ENCODE data around the gene PRXL2C.

- PRO-cap = bidirectional peak, plus-strand start at chr9:96655005, minus-strand start at chr9:96655099
These were observed 569 bp downstream of the PRXL2C start for GRCh38 chr9:96654300-96655195.

DNA sequence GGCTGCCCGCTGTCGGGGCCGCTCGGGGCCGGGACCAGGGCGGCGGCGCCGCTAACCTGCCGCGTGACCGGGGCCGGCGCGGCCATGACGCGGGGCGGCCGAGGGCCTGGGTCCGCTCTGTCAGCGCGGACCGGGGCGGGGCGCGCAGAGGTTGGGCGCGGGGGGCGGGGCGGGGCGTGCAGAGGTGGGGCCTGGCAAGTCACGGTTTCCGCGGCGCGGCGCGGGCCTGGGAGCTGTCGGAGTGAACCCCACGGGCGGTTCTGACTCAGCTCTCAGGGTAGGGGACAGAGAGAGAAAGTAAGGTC is at the start of gene PRXL2C:
Gene PRXL2C, minus strand, starts transcription at position 122 of the 305 bp plus-strand sequence.
- PRO-cap = bidirectional peak, plus-strand start at position 211 of the sequence, minus-strand start at position 122 of the sequence

- PRO-cap = no peak
These were observed 20.7 kb upstream of the ZNF782 start for GRCh38 chr9:96874699-96875727.

GRCh38 chr9:97232310-97232930 is 75.0 kb upstream of the CCDC180 start:
- PRO-cap = no peak

- PRO-cap = no peak
These were observed 36.1 kb upstream of the CCDC180 start for GRCh38 chr9:97271307-97271754.

GRCh38 chr9:97327881-97328247 is 20.4 kb downstream of the CCDC180 start:
- PRO-cap = no peak

DNA sequence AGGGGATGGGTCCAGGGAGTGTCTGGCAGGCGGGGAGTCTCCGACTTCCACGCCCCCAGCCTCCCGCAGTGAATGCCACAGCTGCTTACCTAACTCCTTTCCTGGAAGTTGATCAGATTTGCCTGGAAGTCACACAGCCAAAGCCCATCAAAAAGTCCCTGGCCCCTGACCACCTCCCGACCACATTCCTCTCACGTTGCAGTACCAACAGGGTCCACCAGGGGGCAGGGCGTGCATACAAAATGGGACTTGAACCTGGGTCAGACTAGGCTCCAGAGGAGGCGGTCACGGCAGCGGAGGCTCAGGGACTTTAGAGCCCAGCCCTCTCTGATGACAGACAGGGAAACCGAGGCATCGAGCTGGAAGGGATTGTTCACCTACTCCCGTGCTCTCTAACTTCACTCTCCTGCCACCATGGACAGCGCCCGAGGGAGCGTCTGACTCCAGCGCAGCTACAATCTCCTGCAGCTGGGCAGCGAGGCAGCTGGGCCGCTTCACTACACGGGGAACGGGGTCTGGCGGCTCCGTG is 24.9 kb upstream of the TDRD7 start:
- PRO-cap = no peak

DNA sequence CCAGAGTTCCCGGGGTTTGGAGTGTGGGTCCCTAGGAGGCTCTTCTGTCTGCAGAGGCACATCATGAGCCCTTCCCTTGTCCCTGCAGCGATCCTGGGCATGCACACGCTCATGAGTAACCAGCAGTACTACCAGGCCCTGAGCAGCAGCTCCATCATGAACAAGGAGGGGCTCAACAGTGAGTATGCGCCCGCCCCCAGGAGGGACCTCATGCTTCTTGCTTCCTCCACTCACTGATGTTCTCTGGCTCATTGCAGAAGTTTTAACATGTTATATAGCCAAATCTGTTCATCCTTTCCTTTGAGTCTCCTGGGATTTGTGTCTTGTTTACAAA is 61.1 kb downstream of the TMOD1 start:
- PRO-cap = no peak

DNA sequence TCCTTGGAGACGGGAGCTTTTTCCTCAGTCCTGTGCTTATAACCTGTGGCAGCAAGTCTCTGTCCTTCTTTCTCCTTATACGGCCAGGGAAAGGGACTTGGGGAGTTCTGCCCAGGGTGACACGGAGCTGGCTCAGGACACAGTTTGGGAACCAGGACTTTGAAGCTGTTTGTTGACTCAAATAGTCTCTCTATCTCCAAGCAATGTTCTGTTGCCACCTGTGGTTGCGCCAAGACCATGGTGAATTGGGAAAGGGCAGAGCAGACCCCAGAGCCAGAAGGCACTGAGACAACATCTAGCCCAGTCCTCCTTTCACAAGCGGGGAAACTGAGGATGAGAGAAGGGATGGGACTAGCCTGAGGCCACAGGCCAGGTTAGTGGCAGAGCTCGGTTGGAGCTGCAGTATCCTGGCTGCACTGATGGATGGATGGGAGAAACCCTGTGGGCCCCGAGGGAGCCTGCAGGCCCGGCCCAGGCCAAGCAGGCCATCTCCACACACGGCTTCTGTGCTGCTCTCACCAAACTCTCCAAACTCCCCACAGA is 60.4 kb downstream of the TSTD2 start:
- PRO-cap = no peak

- PRO-cap = no peak
These were observed 32.6 kb downstream of the TSTD2 start for GRCh38 chr9:97600537-97601084.

DNA sequence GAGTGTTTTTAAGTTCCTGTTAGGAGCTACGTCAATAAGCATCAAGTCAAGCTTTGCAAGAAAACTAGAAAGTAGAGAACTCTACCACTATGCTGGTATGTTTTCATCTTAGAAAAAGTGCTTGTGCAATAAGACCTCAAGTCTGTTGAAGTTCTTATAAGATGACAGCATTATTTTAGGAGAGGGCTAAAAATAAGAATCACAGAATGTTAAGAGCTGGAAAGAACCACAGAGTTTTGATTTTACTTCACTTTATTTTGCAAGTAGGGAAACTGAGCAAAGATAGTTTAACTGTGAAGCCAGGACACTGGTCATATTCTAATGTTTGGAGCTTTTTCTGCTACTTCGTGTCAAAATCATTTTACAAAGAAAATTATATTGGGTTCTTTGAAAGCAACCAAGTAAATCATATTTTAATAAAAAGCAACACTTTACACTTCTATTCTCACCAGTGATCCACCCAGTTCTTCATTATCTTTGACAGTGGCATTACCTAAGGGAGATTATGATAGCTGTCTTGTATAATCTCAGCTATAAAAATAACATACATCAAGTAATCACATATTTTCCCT is 21.1 kb downstream of the XPA start:
- PRO-cap = no peak

- PRO-cap = no peak
These were observed 17.2 kb upstream of the XPA start for GRCh38 chr9:97714429-97714638.

DNA sequence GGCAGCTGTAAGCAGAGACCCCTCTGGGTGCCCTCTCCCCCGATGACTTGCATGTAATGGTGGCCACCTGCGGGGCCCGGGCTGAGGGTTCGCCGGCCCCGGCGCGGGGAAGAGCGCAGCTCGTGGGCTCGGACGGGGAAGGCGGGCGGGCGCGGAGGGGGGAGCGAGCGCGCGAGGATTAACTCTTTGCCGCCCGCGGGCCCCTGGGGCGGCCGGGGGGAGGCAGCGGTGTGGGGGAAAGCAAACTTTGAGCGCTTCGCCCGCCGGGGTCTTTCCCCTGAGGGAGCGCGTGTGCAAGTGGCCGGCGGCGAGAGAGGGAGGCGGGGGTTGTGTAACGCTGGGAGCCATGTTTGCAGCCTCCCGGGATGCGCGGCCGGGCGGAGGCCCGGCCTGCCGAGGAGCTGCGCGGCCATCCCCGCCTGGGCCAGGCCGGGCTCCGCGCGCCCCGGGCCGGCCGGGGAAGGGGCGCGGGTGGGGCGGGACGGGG is 505 bp downstream of the ANP32B start:
- PRO-cap = no peak

GRCh38 chr9:98071601-98072172 is 15.2 kb downstream of the NANS start:
- PRO-cap = no peak

DNA sequence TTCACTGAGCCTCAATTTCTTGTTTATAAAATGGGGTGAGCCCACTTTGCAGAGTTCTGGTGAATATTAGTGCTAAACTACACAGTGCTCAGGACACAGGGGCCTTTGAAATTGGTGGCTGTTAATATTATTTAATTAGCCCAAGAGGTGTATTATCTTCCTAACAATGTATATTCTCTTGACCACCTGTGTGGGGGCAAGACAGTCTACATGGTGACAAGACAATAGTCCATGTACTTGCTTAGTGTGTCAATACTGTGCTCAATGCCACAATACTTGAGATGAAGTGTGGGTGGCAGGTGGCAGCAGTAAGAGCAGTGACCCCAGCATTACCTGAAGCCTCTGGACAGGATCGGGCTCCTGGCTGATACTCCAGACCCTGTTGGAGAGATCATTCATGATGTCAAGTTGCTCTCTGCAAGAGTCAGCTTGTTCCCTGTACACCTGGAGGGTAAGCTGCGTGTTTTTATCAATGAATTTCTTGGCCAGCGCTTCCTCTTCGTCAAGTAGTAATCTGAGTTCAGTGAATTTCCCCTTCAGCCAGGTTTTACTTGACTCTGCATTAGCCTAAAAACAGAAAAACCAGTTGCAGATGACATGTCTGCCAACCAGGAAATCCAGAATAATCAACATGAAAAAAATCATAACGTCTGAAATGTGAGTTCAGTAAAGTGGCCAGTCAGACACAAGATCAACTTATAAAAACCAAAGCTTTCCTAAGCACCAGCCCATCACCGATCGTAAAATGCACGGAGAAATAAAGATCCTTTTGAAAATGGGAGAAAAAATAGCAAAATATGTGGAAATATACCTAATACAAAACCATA is 19.2 kb downstream of the TRIM14 start:
- PRO-cap = no peak

DNA sequence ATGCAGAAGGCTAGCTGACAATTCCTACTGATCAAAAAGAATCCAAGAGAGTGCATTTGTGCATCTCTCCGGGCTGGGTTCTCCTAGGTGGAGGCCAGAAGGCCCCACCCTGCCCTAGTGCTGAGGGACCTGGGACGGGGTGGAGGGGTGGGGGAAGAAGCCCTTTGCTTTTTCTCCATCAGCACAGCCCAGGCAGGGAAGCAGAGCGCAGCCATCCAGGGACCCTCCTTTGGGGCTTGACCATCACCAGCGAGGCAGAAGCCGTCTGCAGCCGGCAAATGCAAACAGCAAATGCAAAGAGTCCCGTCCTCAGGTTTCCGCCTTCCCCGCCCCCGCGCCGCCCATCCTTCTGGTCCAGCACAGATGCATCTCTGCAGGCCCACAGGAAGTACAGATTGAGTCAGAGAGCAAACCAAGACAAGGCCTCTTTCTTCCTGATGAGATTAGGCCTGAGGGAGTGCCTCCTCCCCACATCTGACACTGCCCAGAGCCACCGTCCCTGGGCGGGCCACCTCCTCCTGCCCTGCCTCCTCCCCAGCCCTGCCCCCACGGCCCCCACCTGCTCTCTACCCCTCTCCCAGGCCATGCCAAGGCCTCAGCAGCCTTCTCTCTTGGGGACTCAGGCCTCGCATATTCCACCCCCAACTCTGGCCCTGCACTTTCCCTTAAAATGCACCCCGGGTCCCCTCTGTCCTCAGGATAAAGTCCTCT is 23.4 kb downstream of the CORO2A start:
- PRO-cap = no peak

GRCh38 chr9:98172523-98173285 is 19.7 kb downstream of the CORO2A start:
- PRO-cap = no peak

- PRO-cap = no peak
These were observed 22.5 kb upstream of the CORO2A start for GRCh38 chr9:98214918-98215367.

DNA sequence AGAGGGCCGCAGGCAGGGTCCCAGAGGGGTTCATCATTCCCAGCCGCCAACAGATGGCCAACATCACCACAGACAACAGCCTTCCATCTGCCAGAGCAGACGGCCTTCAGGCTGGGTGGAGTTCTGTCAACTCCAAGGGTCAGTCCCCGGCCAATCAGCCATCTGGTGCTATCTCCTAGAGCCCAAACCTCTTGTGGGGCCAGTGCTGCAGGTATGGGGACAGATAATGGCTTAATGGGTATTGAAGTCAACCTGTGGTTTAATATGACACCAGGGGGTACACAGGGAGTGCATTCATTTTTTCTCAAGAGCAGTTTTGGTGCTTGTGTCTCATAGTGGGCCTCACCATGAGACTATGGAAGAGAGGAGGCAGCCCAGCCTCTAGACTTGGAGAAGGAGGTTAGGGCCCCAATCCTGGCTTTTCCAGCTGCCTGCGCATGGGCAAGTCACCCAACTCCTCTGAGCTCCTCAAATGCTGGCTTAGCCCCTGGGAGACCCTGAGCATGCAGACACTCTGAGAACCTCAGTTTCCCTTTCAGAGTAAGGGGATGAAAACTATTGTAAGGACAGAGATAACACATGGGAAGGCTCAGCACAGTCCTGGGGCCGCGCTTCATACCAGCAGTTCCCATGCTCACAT is 30.2 kb downstream of the TBC1D2 start:
- PRO-cap = no peak

DNA sequence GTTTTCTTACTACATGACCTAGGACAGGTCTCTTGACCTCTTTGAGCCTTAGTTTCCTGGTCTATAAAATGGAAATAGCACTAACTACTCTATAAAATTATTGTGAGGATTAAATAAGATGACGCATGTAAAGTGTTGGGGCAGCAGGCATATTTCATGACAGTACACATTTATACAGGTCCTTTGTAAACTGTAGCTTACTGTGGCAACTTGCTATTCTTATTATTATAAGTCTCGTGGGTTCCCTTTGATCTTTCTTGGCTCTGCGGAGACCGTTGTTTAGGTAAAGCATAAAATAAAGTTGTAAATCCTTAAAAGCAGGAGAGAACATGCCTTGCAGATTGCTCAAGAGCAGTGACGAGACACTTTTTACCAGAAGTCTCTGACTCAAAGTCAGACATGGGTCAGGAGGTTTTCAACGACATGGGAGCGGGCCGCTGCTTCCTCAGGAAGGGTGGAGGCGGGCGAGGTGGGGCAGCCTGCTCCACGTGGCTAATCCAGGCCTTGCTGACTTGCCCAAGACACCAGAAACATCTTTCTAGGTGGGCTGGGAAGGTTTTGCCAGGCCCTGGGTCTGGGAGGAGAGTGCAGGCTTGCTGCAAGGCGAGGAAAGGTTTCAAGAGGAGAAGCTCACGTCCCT is 6.7 kb downstream of the TBC1D2 start:
- PRO-cap = no peak

Data from aorta (tissue), 1 donor.